ENCODE measurements around a stretch of chr15.

DNA sequence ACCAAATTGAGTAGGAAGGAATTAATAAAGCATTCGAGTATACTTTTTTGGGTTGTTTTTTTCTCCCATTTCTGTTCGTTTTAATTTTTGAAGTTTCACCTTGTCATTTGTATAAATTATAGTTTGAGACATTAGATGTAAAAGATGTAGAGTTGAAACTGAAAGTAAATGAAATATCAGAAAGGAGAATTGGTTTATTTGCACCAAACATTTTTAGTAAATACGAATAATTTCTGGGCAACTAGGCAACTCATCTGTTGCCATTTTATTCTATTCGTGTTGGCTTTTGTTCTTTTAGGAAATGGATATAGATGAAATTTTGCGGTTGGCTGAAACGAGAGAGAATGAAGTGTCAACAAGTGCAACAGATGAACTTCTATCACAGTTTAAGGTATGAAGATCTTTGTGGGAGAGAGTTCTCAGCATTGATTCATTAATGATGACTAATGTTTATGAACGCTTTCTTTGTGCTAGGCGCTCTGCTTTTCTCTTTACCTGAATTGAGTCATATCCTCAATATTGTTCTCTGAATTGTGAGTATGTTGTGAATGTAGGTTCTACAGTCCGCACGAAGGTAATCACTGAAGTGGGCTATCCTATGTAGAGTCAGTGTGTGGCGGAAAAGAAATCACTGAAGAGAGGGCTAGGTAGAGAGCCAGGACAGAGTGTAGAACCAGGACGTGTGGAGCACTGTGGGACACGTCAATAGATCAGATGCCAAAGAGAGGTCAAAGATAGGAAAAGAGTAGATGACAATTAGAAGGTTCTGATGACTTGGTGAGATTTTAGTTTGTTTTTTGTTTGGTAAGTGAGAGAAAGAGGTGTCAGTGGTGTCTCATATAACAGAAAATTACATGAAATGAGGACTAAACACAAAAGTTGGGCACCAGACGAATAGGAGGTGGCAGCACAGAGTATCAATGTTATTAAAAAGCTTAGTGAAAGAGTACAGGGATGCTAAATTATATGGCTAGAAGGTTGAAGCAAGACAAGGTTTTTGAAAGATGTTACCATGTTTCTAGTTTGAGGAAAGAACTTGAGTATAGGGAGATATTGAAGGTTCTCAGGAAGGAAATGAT lies 81.3 kb downstream of the CHD2 start:
- PRO-cap, 4 experiments: no peak in any of the 4 experiments
- RAMPAGE, long total RNA, 2 experiments: no peak in any of the 2 experiments
- RRBS: no CpG with 5 or more reads among the region's 14 CpGs

GRCh38 chr15:92982146-92983135 lies 82.3 kb downstream of the CHD2 start:
- PRO-cap, 4 experiments: no peak in any of the 4 experiments
- RAMPAGE, long total RNA, 2 experiments: no peak in any of the 2 experiments
- RRBS: no CpG with 5 or more reads among the region's 4 CpGs

- PRO-cap, 4 experiments: no peak in any of the 4 experiments
- RAMPAGE, long total RNA, 2 experiments: no peak in any of the 2 experiments
- RRBS: 67% methylated on average over 3 of the region's 41 CpGs
These were observed 37.0 kb downstream of the RGMA start for GRCh38 chr15:93051925-93052514.

DNA sequence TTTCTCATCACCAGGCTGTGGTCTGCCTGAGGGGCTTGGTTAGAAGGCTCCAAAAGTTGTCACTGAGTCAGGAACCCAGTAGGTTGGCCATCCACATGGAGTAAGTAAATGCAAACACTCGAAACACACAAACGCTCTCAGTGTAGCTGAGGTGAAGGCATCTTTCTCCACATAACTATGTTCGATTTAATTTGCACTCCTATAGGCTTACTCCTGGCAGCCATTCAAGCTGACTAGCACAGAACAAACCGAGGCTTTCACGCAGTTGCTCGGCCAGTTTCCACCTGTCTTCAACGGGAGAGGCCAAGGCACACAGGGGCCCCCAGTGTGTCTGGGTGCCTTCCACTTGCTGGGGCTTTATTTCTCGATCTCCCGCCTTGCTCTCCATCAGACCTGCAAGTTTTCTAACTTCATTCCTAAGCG lies 18.9 kb downstream of the RGMA start:
- PRO-cap, 4 experiments: no peak in any of the 4 experiments
- RAMPAGE, long total RNA, 2 experiments: no peak in any of the 2 experiments
- RRBS: no CpG with 5 or more reads among the region's 10 CpGs

- PRO-cap, 4 experiments: no peak in any of the 4 experiments
- RAMPAGE, long total RNA, 2 experiments: no peak in any of the 2 experiments
- RRBS: 77% methylated on average over 3 of the region's 15 CpGs
These were observed 232.9 kb upstream of the RGMA start for GRCh38 chr15:93321752-93322408.

GRCh38 chr15:93428202-93428758 lies 339.3 kb upstream of the RGMA start:
- PRO-cap, 4 experiments: no peak in any of the 4 experiments
- RAMPAGE, long total RNA, 2 experiments: no peak in any of the 2 experiments
- RRBS: no CpG with 5 or more reads among the region's 6 CpGs

DNA sequence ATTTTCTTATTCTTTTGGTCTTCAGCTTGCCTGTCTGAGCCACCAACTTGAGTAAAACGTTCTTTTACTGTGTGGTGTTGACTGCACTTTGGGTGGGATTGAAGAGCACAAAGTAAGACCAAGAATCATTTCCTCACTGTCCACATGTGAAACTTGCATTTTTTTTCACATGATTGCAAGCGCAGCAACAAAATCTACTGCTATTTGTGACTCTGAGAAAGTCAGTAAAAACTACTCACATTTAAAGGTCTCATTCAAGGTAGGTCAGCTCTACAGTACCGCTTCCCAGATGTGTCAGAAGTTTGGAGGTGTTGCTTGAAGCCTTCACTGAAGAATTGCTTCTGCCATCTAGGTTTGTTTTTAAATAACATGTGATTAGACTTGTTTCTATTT lies 201.3 kb upstream of the MCTP2 start:
- PRO-cap, 4 experiments: no peak in any of the 4 experiments
- RAMPAGE, long total RNA, 2 experiments: no peak in any of the 2 experiments
- RRBS: no CpG with 5 or more reads among the region's 3 CpGs

GRCh38 chr15:94070208-94071171 lies 160.9 kb upstream of the MCTP2 start:
- PRO-cap, 4 experiments: no peak in any of the 4 experiments
- RAMPAGE, long total RNA, 2 experiments: no peak in any of the 2 experiments
- RRBS: 40% methylated on average over 7 of the region's 20 CpGs

- PRO-cap, 4 experiments: no peak in any of the 4 experiments
- RAMPAGE, long total RNA, 2 experiments: start-site peak on the plus strand in 1 of 2 experiments, at chr15:94356205-94356233 at its widest, 6 reads per replicate
- RRBS: no CpG with 5 or more reads among the region's 5 CpGs
These were observed 124.5 kb downstream of the MCTP2 start for GRCh38 chr15:94355718-94356306.

DNA sequence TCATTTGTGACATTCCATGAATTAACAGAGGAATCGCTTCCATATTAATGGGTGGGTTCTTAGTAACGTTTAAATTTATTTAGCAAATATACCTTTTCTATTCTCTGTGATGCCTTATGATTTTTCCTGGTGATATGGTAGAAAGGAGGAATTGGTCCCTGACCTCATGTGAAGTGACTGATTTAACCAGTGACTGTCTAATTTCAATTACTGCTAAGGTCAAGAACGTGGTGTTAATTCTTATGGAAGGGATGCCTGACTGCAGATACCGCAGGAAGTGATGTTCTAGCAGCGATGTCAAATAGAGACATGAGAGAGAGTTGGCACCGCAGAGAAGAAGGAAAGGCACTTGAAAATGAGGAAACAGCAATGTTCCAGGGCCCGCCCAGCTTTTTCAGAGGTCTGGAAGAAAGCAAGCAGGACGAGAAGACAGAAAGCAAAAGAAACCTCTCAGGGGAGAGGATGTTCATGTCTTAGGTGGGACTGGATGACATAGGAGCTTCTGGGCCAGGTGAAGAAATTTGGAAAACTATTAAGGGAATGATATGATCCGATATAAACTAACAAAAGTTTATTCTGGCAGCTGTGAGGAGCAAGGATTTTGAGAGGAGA lies 146.3 kb downstream of the MCTP2 start:
- PRO-cap, 4 experiments: no peak in any of the 4 experiments
- RAMPAGE, long total RNA, 2 experiments: no peak in any of the 2 experiments
- RRBS: no CpG with 5 or more reads among the region's 9 CpGs

DNA sequence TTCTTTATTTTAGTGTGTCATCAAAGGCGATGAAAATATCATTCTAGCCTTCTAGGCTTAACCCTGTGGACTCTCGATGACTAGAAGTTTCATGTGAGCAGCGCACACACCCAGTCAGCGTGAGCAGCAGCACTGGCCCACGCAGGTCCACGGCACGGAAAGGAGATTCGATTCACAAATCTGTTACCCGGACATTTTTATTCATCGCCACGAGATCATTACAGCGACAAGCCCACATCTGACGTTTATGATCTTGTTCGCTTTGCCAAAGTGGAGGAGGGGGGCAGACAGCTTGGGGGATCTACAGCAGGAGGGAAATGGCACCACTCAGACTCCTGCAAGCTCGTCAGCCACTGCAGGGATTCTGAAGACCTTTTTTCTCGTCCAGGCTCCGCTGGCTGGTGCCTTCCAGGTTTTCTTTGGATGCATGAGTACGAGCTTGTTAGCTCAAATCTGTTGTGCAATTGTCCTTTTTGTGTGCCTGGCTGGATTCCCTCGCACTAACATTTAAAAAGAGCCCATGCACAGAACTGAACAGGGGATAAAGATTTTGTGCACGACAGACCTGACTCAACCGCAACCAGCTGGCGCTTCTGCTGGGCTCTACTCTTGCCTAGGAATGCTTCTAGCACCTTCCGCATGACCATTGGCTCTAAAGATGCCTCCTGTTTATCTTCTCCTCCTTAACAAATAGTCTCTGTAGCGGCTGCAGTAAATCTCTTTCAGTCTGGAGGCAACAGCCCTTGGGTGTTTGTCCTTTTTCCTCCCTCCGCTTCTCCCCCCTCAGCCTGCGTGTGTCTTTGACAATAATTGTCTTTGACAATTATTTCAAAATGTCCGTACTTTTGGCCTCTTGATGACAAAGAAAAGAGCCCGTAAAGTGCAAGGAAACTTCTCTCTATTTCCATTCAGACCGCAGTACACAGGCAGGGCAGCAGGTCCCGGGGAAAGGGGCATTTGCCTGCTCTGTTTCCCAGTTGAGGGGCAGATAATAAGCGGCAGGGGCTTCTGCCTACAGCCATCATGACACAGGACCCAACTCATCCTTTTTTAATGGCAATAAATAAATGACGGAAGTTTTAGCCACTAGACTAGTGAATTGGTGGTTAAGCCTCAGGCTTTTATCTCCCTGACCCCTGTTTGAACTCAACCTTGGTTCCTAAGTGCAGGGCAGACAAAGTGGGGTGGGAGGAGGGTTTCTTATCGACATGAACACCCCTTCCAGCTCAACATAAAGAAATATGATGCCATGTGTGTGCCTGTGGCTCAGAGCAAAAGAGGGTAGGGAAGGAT lies 938.8 kb downstream of the MCTP2 start:
- PRO-cap, 4 experiments: peak in 3 of 4 experiments; most common plus-strand start position 113 of the sequence (in 2); most common minus-strand start position 366 of the sequence (in 3)
- RAMPAGE, long total RNA, 2 experiments: no peak in any of the 2 experiments
- RRBS: no CpG with 5 or more reads among the region's 33 CpGs

- PRO-cap, 4 experiments: no peak in any of the 4 experiments
- RAMPAGE, long total RNA, 2 experiments: no peak in any of the 2 experiments
- RRBS: no CpG with 5 or more reads among the region's 6 CpGs
These were observed 1036.1 kb downstream of the MCTP2 start for GRCh38 chr15:95267351-95268000.

GRCh38 chr15:95288344-95289032 lies 1042.0 kb upstream of the NR2F2 start:
- PRO-cap, 4 experiments: no peak in any of the 4 experiments
- RAMPAGE, long total RNA, 2 experiments: no peak in any of the 2 experiments
- RRBS: no CpG with 5 or more reads among the region's 2 CpGs

GRCh38 chr15:95365509-95366597 lies 964.6 kb upstream of the NR2F2 start:
- PRO-cap, 4 experiments: no peak in any of the 4 experiments
- RAMPAGE, long total RNA, 2 experiments: start-site peak on the plus strand in 1 of 2 experiments, at chr15:95365549-95365605 at its widest, 7 reads per replicate
- RRBS: no CpG with 5 or more reads among the region's 17 CpGs

DNA sequence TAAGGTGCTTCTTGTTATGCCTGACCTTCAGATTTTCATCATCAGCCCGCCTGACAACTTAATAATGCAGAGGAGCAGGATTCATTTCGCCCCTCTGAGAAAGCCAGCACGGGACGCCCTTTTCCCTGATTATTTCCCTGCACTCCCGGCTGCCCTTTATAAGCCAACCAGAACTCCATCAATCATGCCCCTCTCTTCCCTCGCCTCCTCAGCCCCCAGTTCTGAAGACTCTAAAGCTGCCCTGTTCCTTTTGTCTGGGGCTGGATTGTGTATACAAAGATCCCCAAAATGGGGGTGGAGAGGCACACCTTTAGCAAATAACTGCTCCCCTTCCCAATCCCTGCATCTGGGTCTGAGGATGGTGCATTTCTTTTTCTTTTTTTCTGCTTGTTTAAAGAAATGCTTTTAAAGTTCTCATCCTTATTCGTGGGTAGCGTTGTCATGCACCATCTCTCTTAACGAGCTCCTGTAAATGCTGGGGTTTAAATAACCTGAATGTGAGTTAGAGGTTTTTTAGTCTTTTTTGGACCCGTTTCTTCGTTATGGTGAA lies 662.2 kb upstream of the NR2F2 start:
- PRO-cap, 4 experiments: no peak in any of the 4 experiments
- RAMPAGE, long total RNA, 2 experiments: no peak in any of the 2 experiments
- RRBS: no CpG with 5 or more reads among the region's 11 CpGs

- PRO-cap, 4 experiments: no peak in any of the 4 experiments
- RAMPAGE, long total RNA, 2 experiments: start-site peak on the plus strand in 1 of 2 experiments, at chr15:96326224-96326346 at its widest, 13 reads per replicate
- RRBS: no CpG with 5 or more reads among the region's 6 CpGs
These were observed 4.3 kb upstream of the NR2F2 start for GRCh38 chr15:96326218-96326520.

- PRO-cap, 4 experiments: peak in 2 of 4 experiments; most common plus-strand start chr15:96328542 (in 1); most common minus-strand start chr15:96328536 (in 2)
- RAMPAGE, long total RNA, 2 experiments: no peak in any of the 2 experiments
- RRBS: no CpG with 5 or more reads among the region's 9 CpGs
These were observed 2.3 kb upstream of the NR2F2 start for GRCh38 chr15:96327926-96328897.

DNA sequence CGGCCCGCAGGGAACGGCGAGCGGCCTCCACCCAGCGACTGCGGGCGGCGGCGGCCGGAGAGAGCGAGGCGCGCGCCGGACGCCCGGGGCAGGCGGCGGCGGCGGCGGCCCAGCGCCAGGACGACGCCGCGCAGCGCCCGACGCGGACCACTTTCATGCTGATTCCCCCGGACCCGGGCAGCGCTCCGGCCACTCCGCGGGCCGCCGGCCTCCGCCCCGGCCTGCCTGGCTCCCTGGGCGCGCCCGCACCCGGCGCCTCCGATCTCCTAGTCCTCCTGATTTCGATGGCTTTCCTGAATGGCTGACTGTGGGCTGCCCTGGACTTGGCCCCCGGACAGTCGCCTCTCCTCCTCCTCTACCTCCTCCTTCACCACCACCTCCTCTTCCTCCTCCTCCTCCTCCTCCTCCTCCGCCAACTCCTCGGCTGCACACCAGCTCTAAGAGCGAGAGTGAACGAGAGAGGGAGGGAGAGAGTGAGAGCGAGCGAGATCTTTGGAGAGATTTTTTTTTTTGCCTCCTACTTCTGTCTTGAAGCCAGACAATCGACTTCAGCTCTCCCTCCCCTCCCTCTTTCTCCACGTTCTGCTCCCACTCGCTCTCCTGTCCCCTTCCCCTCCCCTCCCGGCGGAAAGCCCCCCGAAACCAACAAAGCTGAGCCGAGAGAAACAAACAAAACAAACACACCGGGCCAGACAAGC lies 840 bp downstream of the NR2F2 start:
- PRO-cap, 4 experiments: peak in 2 of 4 experiments; most common plus-strand start position 446 of the sequence (in 2); most common minus-strand start position 135 of the sequence (in 1)
- RAMPAGE, long total RNA, 2 experiments: no peak in any of the 2 experiments
- RRBS: 2% methylated on average over 33 of the region's 65 CpGs

- PRO-cap, 4 experiments: no peak in any of the 4 experiments
- RAMPAGE, long total RNA, 2 experiments: start-site peak on the plus strand in 1 of 2 experiments, at chr15:96339524-96339618 at its widest, 29 reads per replicate
- RRBS: no CpG with 5 or more reads among the region's 6 CpGs
These were observed 8.8 kb downstream of the NR2F2 start for GRCh38 chr15:96339190-96339854.

DNA sequence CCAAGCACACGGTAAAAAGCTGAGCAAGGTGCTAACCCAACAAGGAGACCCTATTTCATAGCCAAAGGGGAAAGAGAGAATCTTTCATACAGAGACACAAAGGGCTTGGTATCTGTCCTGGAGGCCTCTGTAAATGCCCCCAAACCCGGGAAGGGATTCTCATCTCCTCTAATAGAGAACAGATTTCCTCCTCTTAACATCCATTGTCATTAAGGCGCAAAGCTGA lies 11.9 kb downstream of the NR2F2 start:
- PRO-cap, 4 experiments: peak in 4 of 4 experiments; most common minus-strand start position 135 of the sequence (in 4)
- RAMPAGE, long total RNA, 2 experiments: no peak in any of the 2 experiments
- RRBS: no CpG with 5 or more reads among the region's 3 CpGs